ENCODE data around the gene CCN6.

DNA sequence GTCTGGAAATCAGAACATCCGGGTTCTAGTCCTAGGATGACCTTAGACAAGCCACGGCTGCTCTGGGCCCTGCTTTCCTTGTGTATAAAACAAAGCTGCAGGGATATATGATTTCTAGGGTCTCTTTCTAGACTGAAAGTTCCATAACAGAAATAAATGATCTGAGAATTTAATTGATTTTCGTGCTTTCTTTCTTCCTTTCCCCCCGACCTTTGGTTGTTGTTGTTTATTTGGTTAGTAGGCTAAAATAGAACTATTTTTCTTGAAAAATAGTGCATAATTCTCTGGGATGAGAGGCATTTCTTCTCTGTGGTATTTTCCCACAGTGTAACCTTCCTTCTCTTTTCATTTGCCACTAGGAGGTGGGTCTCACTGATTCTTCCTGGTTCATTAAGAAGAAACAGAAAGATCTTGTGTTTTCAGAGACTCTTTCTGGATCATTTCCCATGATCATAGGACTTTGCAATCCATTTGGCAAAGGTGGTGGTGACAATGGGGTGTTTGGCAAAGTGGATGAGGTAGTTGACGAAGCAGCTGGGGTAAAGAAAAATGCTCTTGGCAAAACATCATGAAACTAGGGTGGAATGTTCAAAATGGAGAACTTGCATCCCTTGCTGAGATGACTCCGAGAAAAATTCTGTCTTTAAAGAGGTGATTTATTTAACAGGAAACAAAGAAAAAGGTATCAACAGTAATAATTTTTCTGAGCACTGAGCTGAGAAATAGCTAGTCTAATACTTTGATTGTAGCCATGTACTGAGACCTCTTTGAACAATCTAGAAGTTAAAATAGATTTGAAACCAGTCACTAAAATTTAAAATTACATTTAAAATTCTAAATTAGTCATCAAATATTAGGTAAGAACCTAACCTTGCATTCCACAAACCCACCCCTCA, 50.7 kb downstream of the TRAF3IP2 start:
- PRO-cap, result no peak

DNA sequence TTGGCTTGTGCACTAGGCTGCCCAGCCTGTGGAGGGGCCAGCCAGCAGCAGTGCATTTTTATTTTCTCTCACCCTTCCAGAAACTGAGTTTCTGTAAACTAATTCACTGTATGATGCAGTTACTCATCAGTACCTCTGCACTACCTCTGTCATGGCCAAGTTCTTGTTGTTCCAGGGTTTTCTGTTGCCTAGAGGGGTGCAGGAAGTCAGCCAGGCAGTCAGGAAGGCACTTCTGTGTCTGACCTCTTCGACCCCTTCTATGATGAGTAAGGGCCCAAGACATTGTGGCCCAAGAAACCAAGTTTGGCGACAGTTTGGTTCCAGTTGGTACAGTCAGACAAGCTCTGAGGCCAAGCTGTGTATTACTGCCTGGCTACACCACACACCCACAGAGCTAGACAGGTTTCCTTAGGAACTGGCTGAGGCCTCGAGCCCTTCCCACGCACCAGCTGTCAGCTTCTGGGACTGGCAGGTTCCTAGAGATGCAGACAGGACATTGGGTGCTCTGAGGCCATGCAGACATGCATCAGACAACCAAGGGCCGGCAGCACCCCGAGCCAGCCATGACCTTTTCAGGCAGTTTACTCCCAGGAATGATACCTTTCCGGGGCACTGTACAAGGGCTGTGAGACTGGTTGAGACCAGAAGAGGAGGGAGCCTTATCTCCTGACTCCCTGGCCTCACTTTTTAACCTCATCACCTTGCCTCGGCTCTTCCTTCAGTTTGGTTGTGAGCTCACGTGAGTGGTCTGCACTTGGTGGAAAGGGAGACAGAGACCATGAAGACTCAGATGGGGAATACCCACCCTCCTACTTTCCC, 41.1 kb downstream of the TRAF3IP2 start:
- PRO-cap, result no peak

- PRO-cap, result no peak
Observed at GRCh38 chr6:111663605-111664074, 58.0 kb upstream of the TRAF3IP2 start.

DNA sequence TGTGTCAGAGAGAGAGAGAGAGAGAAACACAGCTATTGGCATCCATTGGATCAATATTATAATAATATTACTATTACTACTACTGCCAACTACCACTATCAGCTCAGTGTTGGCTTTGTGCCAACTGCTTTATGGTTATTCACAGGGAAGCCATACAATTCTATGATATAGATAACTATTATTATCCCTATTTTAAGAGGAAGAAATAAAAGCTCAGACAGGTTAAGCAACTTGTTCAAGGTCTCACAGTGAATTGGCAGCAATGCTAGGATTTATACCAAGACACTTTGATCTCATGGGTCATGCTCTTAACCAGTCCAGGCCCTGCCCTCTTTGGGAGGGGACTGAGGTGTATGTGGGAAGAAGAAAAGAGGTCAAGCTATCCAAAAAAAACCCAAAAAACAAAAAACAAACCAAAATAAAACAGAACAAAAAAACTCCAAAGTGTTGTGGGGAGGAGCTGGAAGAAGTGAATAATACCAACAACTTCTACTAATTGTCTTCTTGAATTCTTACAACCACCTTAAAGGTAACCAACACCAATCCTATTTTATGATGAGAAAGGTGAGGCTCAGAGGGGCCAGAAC, 82.1 kb upstream of the TRAF3IP2 start:
- PRO-cap, result no peak

GRCh38 chr6:111698388-111698594, 92.6 kb upstream of the TRAF3IP2 start:
- PRO-cap, result no peak

GRCh38 chr6:111702641-111703217, 97.1 kb upstream of the TRAF3IP2 start:
- PRO-cap, result no peak

- PRO-cap, result no peak
Observed at GRCh38 chr6:111720837-111721565, 115.3 kb upstream of the TRAF3IP2 start.

GRCh38 chr6:111724588-111724822, 118.8 kb upstream of the TRAF3IP2 start:
- PRO-cap, result no peak

- PRO-cap, result no peak
Observed at GRCh38 chr6:111780753-111781705, 92.2 kb downstream of the FYN start.

- PRO-cap, result no peak
Observed at GRCh38 chr6:111810296-111811266, 62.7 kb downstream of the FYN start.

DNA sequence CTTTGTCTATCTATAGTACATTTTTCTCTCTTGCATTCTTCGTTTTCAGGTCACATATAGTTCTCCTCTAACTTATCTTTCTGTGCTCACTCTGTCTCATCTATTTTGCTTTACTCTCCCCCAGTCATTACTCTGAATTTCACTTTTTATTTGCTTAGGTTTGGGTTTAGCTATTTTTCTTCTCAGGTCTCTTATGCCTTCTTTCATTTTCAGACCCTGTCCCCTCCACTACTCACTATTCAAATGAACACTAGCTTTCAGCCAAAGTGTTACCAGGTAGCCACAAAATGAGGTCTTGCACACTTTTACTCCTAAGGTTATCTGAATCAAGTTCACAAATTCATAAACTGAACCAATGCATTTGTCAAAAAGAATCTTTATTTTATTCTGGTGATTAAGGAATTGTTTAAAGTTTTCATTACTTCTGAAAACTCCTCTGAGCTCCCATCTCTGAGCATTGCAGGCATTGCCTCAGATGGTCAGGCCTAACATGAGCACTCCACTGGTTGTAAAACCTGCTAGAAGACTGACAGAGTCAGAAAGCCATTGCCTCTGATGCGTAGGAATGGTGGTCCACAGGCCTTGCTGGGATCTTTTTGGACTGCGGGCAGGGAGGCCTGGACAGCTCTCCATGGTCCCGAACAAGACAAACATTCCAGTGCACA, 48.6 kb downstream of the FYN start:
- PRO-cap, result no peak

GRCh38 chr6:111880761-111881269, 7.6 kb upstream of the FYN start:
- PRO-cap, result unidirectional peak, minus-strand start at chr6:111881035

GRCh38 chr6:111985161-111985695, 68.7 kb upstream of the CCN6 start:
- PRO-cap, result no peak

DNA sequence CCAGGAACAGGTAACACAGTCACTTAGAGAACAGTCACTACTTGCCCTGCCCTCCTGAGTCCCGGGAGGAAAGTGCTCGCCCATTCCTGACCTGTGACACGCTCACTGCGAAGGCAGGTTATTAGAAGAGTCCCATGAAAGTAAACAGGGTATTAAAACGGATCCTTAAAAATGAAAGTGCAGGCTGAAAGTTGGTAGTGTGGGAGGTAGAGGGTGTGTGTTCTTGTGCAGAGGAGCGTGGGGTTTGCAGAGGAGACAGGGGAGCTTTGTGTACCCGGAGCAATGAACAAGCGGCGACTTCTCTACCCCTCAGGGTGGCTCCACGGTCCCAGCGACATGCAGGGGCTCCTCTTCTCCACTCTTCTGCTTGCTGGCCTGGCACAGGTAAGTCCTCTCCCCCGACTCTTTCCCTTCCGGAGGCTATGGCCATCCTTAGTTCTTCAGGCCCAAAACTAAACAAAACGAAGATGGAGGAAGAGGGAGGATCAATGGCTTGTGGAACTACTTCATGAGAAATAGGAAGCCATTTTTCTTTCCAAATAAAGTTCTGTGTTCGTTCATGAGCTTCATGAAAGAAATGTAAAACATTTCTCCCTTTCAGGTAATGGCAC, at the start of gene CCN6:
CCN6 (plus strand) TSS at position 83 of the 611 bp plus-strand sequence.
- PRO-cap, result no peak

GRCh38 chr6:112191441-112192026, 62.8 kb downstream of the LAMA4 start:
- PRO-cap, result no peak

GRCh38 chr6:112279425-112280232, 25.3 kb upstream of the LAMA4 start:
- PRO-cap, result no peak

GRCh38 chr6:112919581-112920127, 572.5 kb downstream of the RFPL4B start:
- PRO-cap, result no peak

DNA sequence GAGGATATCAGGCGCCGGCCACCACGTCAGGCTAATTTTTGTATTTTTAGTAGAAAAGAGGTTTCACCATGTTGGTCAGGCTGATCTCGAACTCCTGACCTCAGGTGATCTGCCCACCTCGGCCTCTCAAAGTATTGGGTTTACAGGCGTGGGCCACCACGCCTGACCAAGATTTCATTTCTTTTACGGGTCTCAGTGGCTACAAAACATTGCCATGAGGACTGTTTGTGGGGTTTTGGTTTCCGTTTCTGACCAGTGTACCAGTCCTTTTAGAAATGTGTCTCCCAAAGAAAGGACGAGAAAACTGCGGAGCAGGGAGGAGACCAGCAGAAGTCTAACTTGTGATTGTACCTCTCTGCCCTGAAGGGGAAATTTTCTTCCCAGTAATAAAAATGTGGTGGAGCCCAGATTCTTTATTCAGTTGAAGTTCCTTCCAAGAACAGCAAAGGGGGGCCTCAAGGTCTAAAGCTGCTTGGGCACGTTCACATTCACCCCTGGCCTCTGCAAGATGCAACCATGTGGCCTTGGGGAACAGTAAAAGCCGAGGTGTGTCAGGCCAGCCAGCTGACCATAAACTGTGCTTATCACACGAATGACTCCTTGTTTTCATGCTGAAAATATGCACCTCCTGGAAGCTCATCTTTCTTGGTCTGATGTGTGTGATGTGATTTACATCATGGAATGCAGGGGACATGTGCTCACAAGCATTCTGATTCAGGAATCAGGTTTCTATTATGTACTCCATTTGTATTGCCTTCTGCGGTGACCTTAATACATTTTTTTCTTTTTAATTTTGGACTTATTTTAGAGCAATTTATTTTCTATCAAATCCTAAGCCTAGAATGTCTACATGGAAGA, 211.7 kb upstream of the MARCKS start:
- PRO-cap, result bidirectional peak, plus-strand start at position 298 of the sequence, minus-strand start at position 250 of the sequence; unidirectional peak, minus-strand start at position 336 of the sequence; bidirectional peak, plus-strand start at position 674 of the sequence, minus-strand start at position 503 of the sequence

GRCh38 chr6:113857915-113858400, 813 bp downstream of the MARCKS start:
- PRO-cap, result bidirectional peak, plus-strand start at chr6:113858310, minus-strand start at chr6:113858225

- PRO-cap, result no peak
Observed at GRCh38 chr6:114364193-114364889, 21.5 kb upstream of the HS3ST5 start.